Measurements from ENCODE around the genes MCF2 and MAGEC1.

DNA sequence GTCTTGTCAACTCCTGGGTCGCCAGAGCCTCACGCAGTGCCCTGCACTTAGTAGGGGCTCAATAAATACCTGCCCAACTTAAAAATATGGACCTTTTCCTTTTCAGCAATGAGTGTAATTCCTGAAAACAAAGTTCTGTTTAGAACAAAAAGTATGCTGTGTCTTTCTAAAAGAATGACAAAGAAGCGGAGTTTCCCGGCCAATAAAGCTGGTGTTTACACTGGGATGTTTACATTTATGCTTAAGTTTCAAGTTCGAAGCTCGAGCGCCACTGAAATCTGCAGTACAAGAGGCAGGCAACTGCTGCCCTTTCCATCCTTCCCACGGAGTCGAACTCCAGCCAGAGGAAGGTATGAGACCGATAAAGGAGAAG, 1.1 kb upstream of the HTATSF1 start:
- PRO-cap = no peak

- PRO-cap = no peak
Observed at GRCh38 chrX:136509971-136510324, 12.6 kb downstream of the HTATSF1 start.

GRCh38 chrX:136639429-136639759, 8.6 kb upstream of the CD40LG start:
- PRO-cap = unidirectional peak, plus-strand start at chrX:136639642

DNA sequence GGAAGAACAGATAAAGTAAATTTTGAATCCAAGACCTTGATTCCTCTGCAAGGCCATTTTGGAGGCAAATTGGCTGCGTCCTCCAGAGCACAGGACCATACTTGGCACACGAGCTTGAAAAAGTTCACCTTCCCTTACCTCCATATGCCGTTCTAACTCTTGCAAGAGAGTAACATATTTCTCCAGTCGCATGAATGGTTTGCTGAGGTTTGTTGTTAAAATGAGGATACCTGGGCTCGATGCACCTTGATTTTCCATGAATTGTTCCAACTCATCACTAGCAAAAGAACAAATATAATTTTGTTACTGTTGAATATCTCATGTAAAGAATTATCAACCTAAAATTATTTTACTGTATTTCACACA, 42.5 kb downstream of the CD40LG start:
- PRO-cap = no peak

DNA sequence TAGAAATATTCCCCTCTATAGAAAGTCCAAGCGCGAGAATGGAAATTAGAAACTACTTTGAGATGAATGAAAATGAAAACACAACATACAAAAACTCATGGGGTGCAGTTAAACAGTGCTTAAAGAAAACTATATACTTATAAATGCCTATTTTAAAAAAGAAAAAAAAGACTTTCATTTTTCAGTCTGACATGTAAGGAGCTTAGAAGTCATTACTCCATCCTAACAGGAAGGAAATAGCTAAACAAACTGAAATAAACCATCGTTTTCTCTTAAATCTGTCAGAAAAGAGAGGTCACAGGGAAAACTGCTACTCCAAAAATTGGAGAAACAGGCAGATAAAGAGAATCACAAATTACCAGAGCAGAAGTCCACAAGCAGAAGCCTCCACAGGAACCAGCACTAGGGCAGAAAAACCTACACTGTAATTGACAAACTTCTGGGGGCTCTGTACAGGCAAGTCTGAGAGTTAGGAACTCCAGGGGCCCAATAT, 65.5 kb downstream of the ARHGEF6 start:
- PRO-cap = no peak

- PRO-cap = no peak
Observed at GRCh38 chrX:136736608-136737073, 44.1 kb downstream of the ARHGEF6 start.

DNA sequence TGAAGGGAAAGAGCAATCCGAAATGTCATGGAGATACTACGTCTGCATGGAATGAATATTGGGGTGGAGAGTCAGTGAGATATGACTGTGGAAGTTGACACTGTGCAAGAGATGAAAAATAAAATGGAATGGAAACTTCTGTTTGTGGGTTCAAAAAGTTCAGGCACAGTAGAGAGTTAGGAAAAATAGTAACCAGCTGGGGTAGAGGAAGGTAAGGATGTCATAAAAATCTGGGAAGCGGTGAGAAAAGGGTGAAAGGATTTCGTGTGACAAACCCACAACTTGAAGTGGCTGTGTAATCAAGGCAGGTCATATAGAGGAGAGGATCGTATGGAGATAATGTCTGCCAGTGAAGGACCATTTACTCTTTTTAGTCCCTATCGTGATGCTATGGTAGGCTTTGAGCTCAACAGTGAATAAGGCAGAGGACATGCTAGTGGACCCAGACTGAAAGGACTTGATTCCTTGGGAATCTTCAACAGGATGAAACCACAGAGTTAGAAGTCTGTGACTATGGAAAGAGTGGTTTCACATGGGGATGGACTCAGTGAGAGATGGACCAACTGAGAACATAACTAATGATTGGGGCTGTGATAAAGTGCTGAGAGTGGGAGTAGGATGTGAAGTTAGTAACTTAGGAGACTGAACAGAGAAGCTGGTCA, 74.5 kb downstream of the GPR101 start:
- PRO-cap = no peak

DNA sequence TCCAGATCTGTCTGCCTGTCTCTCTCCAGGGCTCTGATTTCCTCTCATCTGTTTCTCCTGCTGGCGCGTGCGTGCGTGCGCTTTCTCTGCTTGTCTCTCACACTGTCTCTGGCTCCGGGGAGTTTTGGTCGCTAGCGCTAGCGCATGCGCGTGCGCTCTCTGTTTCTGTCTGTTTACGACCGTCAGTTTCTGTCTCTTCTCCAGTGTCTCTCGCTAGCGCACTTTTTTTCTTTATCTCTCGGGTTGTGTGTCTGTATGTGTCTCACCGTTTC, 1.9 kb downstream of the GPR101 start:
- PRO-cap = no peak

GRCh38 chrX:139003234-139003535, 291.7 kb upstream of the FGF13 start:
- PRO-cap = no peak

DNA sequence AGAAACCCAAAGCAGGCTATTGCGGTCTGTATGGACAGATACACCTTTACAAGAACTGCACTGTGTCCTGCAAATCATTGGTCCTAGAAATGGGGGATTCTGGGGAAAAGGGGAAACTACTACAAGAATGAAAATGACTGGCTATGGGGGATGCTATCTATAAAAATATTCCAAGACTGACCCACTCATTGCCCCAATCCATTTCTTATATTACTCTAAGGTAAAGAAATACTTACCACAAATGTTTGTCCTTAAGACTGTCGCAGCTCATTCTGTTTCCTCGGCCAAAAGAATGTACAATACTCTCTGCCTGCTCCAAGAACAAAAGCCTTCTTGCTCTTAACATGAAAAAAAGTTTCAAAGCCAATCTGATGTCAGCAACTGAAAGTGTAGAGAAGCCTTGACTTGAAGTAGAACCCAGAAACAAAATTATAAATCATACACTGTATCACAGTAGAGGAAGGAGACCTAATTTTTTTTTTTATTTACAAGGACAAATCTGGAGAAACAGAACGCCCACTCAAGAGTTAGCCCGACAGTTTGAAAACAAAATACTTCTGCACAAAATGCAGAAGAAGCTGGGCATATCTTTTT, at the start of gene MCF2:
Gene MCF2 (minus strand): TSS at position 298 of the 594 bp plus-strand sequence.
- PRO-cap = no peak

- PRO-cap = no peak
Observed at GRCh38 chrX:139832029-139832610, 100.7 kb downstream of the ATP11C start.

- PRO-cap = no peak
Observed at GRCh38 chrX:139847772-139848631, 84.9 kb downstream of the ATP11C start.

DNA sequence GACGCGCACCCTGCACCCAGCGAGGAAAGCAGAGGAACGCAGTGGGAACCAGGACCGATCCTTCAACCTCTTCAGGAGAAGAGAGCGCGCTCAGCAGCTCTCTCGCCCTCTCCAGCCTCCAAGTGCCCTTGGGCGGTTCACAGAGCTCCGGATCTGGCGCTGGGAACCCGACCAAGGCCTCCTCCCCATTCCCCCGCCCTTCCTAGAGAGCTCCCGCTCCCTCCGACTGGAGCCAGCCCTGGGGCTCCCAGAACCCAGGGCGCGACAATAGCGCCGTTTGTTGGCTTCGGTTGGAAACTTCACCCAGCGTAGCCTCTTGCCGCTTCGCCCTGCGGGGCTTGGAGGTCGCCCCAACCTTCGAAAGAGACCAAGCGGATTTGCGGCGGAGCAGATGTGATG, 3.1 kb upstream of the SOX3 start:
- PRO-cap = no peak

GRCh38 chrX:140945185-140945684, 57.2 kb upstream of the SPANXB1 start:
- PRO-cap = no peak

GRCh38 chrX:141175682-141176579, 998 bp downstream of the LDOC1 start:
- PRO-cap = no peak

DNA sequence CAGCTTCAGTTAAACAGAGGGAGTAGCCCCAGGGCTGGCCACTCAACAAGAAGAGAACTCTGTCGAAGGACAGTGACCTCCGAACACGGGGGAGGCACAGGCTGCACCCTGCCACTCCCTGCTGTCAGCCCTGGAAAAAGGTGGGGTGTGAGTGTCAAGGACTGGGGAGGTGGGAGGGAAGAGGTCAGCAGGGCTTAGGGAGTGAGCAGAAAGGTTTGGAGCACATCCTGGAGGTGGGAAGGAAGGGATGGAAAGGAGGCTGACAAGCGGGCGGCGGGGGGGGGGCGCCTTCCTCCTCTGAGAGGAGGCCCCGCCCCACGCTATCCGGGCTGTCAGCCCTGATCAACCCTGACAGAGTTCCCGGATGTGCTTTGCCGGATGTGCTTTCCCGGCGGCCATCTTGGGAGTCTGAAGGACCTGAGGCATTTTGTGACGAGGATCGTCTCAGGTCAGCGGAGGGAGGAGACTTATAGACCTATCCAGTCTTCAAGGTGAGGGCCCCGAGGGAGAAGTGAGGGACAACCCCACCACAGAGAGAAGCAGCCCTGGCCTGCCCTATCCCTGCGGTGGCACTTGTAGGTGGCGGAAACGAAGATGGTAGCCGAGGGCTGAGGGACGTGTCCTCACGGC, at the start of gene MAGEC1:
Gene MAGEC1 (plus strand): TSS at position 407 of the 630 bp plus-strand sequence.
- PRO-cap = no peak

- PRO-cap = no peak
Observed at GRCh38 chrX:142201552-142202058, 3.5 kb downstream of the MAGEC2 start.

- PRO-cap = no peak
Observed at GRCh38 chrX:143289818-143290216, 227.5 kb downstream of the SPANXN3 start.

GRCh38 chrX:144418579-144418904, 698.0 kb upstream of the SPANXN2 start:
- PRO-cap = unidirectional peak, minus-strand start at chrX:144418797

DNA sequence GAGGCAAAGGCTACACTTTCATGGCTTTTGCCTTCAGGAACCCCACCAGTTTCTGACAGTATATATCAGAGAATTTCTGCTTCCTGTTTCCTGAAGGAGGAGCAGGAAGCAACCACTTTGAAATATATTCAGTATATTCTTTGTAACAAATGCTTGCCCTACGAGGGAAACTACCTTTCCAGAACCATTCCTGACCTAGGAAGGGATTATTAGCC, 10.0 kb upstream of the FMR1 start:
- PRO-cap = no peak